ENCODE results near the gene CNIH4.

DNA sequence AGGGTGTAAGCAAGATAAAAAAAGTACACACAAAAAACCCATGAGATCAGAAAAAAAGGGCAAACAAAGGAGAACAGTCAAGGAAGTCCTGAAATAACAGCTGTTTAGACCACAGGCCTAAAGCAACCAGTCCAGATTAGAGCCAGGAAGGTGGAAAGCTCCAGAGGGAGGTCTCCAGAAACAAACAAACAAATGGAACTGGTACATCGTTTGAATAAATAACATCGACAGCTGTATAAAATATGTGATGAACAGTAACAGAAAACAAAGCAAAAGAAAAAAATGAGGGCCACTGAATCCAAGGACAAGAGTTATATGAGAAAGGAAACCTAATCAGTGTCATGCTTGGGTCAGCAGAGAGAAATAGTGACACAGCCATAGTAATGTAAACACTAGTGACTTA is 67.5 kb downstream of the NVL start:
- PRO-cap: no peak

GRCh38 chr1:224275224-224275691 is 54.7 kb downstream of the NVL start:
- PRO-cap: no peak

DNA sequence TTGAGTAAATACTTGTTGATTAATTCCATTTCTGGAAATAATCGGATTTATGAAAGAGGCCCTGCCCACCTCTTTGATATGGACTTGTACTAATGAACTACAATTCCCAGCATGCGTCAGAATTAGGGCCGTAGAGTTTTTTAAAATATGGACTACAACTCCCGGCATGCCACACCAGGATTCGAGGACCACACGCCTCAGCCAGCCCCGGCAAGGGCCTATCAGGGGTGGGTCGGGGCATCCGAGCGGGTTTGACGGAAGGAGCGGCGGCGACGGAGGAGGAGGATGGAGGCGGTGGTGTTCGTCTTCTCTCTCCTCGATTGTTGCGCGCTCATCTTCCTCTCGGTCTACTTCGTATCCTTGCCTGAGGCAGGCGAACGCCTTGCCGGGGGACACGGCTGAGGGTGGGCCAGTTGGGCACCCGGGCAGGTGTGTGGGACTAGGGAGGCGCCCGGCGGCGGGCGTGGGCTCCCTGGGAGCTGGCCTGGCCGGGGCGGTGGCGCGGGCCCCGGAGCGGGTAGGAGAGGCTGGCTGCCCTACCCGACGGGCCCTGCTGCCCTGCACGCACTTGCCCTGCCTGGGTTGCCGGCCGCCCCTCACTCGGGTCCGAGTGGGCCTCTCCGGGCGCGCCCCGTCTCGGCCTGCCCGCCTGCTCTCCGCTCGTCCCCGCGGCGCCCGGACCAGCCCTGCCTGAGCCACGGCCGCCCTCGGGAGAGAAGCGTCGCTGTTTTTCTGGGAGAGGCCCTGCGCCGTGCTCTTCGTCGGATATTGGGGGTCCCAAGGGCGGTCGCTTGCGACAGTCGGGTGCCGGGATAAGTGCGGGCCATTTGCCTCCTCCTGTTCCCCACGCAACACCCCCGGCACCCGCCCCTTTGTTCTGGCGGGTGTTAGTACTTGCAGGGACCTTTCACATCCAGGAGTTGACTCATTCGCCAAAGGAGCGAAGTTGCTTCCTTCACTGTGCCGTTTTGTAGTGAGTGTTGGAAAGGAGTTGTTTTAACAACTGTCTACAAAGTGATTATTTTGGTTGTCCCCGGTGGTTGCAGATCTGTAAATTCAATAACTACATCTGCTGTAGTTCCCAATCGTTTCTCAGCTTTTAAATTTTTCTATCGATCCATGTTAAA is at the start of gene CNIH4:
Gene CNIH4, plus strand, starts transcription at position 240 of the 1,127 bp plus-strand sequence.
- PRO-cap: unidirectional peak, plus-strand start at position 172 of the sequence; unidirectional peak, plus-strand start at position 248 of the sequence; unidirectional peak, minus-strand start at position 879 of the sequence

DNA sequence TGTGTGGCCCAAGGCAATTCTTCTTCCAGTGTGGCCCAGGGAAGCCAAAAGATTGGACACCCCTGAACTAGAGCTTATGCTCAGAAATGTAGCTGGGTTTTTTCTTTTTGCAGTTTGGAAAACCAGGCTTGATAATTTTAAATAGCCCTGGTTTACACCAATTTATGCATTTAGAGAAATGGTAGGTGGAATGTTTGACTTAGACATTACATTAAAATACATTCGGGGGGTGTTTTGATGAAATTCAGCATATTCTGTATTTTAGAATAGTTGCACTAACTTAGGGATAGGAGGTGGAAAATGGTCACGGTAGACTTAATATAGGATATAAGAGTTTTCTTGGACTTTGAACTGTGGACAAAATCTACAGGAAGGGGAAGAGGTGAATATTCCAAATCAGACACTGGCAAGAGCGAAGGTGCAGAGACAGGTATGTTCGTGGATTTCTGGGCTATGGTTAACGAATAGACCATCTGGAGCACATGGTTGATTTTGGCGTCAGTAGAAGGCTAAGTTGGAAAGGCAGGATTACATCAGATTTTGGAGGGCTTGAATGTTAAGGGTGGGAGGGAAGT is 2.0 kb downstream of the CNIH4 start:
- PRO-cap: no peak

DNA sequence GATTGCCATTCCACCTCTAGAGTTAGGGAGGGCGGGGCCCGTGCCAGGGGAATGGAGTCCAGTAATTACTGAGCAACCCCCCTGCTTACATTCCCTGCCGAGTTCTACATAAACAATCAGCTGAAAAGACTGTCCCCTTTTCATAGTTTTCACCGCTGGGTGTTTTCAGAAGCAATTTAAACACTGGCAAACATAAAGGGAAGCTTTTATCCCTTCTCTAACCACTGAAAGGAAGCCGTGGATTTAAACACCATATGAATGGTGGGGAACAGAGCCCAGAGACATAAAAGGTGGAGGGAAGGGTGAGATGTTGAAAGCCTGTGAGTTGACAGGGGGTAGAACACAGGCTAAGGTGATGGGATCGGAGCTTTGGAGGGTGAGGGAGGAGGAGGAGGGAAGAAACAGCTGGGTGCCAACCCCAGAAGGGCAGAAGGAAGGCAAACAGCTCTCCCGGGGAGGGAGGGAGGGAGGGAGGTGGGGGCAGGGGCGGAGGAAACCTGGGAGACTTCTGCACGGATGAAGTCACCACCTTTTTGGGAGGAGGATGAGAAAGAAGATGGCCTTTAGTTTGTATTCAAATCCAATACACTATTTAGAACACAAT is 68.1 kb upstream of the WDR26 start:
- PRO-cap: no peak

DNA sequence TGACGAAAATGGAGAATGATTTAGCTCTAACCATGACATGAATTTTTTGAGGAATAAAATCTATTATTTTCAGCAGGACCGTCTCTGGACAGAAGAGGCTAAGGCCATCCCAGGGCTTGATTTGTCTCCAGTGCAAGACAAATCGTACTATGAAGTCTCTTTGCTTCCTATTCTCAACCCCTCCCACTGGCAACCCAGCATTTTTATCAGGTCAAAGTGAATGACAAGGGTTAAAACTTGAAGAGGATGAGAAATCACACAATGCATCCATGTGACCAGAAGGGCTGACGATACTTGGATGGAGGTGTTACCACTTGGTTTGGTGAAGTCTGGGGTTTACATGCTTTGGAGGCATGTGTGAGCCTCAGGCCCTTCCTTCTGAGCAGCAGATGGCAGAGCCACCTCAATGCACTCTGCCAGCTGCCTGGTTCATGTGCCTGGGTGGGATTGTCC is 51.8 kb upstream of the CNIH3 start:
- PRO-cap: no peak

DNA sequence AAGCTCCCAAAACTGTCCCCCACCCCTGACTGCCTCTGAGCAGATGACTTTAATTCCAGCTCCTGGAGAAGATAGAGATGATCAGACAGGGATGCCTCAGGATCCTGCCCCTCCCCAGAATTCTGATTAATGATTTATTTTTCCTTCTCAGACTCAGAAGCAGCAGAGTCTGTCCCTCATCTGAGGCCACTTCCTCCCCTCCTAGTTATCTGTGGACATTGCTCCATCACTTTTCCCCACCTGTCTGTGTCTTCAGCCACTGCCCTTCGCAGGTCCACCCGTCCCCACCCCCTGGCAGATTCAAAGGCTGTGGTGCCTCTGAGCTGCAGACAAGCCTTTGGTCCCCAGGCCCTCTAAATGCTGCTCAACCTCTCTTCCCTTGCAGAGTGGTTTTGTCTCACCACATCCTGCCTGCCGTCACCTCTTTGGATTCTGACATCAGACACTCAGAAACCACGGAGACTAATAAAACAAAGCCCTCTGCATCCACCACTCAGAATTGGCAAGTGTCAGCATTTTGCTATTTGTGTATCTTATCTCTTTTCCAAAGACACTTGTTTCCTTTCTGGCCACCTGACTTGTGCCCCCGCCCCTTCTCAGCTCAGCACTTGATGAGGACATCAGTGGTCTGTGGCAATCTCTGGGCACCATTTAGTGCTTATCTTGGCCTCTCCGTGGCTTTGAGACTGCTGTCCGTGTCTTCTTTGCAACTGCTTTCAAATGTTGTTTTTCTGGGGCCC is 7.6 kb downstream of the CNIH3 start:
- PRO-cap: unidirectional peak, minus-strand start at position 355 of the sequence

GRCh38 chr1:225426141-225426433 is 1.8 kb downstream of the LBR start:
- PRO-cap: no peak

DNA sequence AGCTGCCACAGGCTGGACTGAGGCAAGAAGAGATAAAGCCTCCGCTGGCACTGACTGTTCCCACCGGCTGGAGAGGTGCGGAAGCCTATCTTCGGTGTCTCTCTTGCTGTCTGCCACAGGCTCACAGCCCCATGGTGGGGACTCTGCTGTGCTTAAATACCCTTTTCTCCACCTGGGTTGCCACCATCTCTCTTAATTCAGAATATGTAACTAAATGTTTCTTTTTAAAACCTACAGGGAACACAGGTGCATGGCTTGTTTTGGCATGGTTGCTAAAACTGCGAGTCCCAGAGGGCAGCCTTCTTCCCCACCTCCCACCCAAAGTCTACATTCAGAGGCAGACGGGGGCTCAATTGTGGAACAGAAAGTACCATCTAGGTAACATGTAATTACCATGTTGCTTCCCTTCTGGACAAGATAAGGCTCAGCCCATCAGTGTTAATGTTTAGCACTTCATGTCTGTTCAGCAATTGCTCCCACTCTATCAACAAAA is 8.2 kb upstream of the LBR start:
- PRO-cap: no peak

DNA sequence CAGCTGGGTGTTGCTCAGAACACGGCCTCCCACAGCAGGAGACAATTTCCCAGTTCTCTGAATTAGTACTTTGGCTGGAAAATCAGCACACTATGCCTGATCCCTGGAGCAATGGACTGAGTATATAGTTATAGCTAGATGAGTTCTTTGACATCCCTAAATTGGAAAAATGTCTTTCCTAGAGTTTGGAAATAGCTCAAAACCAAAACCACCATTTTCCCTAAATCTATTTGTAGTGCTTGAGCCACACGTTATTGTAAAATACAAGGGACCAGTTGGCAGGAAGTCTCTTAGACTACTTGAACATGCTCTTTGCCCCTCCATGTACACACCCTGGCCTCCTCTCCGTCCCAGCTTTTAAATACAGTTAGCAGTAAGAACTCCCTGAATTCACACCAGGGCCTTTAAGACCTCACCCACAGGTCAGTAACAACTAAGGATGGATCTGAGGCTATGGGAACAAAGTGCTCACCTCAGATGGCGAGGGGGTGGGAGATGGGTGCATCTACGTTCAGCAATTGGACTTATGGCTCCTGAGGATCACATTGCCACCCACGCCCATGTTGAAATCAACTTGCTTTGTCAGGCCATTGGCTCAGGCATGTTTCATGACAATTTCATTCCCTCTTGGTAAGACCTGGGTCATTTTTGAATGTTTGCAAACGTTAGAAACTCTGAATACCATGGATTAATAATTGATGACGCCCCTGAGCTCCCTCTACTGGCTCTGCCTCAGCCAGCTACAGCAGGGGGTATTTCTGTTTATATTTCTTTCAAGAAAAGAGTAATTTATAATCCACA is 13.4 kb upstream of the LBR start:
- PRO-cap: no peak

GRCh38 chr1:225859166-225859675 is 23.0 kb downstream of the TMEM63A start:
- PRO-cap: no peak

GRCh38 chr1:225881325-225882205 is 615 bp downstream of the TMEM63A start:
- PRO-cap: bidirectional peak, plus-strand start at chr1:225881526, minus-strand start at chr1:225881476; bidirectional peak, plus-strand start at chr1:225881837, minus-strand start at chr1:225881807

DNA sequence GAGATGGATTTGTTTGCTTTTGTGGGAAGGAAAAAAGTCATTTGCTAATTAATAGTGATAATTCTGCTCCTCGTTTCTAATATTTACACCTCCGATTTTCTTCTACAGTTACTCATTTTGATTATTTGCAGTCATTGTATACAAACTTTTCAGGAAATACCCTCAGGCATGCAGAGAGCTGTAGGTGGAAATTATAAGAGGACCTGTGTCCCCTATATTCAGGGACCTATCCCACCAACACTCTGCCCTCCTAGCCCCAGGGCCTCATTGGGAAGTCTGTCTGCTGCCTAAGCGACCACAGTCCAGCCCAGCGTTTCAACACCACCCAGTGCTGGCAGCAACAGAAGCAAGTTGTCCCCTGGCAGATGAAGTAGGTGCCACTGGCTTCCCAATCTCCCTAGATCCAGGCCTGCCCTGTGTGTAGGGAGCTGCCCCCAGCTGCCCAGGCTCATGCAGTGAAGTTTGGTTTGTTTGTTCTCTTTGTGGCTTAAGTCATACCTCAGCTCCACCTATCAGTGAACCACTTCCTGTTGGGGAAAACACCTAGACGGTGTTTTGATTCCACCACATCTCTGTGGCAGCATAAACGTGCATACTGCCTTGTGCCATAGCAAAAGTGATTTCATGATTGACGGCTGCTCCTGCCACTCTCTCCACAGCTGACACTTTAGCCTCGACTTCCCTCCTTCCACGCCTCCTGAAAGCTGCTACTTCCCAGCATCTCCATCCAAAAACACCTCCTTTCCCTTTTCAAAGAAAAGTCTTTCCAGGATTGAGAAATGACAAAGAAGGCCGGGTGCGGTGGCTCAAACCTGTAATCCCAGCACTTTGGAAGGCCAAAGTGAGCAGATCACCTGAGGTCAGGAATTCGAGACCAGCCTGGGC is 8.1 kb upstream of the LEFTY1 start:
- PRO-cap: unidirectional peak, minus-strand start at position 452 of the sequence

DNA sequence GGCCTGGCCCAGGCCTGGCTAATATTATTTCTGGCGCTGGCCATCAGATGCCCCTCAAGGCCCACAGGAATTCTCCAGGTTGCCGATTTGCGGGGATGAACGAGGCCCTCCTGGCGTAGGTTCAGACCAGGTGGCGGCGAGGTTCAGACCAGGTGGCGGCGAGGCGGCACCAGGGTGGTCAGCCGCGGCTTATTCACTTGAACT is 425 bp upstream of the PYCR2 start:
- PRO-cap: no peak

GRCh38 chr1:225951020-225951463 is 10.0 kb upstream of the LEFTY2 start:
- PRO-cap: no peak

GRCh38 chr1:226115353-226115636 is 52.8 kb downstream of the H3-3A start:
- PRO-cap: no peak

GRCh38 chr1:226122033-226122224 is 59.4 kb downstream of the H3-3A start:
- PRO-cap: bidirectional peak, plus-strand start at chr1:226122067, minus-strand start at chr1:226121900

GRCh38 chr1:226309603-226310449 is 862 bp upstream of the LIN9 start:
- PRO-cap: no peak

GRCh38 chr1:226353411-226354027 is 44.6 kb upstream of the LIN9 start:
- PRO-cap: no peak

DNA sequence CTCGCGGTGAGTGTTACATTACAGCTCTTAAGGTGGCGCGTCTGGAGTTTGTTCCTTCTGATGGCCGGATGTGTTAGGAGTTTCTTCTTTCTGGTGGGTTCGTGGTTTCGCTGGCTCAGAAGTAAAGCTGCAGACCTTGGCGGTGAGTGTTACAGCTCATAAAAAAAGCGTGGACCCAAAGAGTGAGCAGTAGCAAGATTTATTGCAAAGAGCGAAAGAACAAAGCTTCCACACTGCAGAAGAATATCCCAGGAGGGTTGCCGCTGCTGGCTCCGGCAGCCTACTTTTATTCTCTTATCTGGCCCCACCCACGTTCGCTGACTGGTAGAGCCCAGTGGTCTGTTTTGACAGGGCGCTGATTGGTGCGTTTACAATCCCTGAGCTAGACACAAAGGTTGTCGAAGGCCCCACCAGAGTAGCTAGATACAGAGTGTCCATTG is 17.8 kb upstream of the PARP1 start:
- PRO-cap: no peak

Data from duodenum (tissue), 1 donor.